ENCODE data around the gene SOX4.

DNA sequence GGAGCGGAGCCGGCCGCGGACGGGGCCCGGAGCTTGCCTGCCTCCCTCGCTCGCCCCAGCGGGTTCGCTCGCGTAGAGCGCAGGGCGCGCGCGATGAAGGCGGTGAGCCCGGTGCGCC, 351 bp downstream of the ID4 start:
- PRO-cap, result no peak

DNA sequence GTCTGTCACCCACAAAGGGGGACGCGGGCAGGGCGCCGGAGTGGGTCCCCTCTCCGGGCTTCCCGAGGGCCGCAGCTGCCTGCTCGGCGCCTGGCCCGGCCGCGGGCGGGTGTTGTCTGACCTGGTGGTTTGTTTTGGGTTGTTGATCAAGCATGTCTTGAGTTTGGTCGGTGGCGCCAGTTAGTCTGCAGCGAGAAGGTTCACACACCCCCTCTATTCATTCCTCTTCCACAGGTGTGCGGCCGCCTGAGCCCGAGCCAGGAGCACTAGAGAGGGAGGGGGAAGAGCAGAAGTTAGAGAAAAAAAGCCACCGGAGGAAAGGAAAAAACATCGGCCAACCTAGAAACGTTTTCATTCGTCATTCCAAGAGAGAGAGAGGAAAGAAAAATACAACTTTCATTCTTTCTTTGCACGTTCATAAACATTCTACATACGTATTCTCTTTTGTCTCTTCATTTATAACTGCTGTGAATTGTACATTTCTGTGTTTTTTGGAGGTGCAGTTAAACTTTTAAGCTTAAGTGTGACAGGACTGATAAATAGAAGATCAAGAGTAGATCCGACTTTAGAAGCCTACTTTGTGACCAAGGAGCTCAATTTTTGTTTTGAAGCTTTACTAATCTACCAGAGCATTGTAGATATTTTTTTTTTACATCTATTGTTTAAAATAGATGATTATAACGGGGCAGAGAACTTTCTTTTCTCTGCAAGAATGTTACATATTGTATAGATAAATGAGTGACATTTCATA, 2.0 kb downstream of the ID4 start:
- PRO-cap, result no peak

DNA sequence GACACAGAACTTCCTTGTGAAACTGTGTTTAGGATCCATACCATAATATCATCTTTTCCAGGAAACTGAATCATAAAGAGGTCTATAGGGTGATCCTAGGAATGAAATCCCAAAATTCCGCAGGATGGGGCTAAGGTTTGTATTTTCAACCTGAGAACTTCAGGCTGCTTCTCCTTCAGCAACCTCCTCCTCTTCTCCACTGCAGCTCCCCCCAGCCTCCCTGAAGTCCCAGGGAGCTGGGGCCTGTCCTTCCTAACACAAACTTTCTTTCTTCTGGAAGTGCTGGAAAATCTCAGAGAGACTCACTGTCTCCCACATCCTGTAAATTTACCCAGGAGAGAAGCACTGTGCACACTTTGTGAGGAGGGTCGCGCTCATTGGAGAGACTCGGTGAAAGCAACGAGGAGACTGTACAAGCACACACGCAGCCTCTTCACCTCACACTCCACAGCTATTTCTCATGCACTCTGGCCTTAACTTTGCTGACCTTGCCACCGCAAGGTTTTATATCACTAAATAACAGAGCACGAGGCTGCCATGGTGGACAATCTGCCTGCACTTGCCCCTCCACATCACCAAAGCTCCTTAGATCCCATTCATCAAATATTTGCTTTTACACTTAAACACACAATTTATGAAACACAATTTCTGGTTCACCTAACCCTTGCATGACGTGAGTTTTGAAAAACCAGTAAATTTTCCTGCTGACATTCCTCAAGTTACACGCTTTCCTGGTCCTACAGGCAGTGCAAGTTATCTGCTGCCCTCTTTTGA, 14.3 kb downstream of the ID4 start:
- PRO-cap, result no peak

DNA sequence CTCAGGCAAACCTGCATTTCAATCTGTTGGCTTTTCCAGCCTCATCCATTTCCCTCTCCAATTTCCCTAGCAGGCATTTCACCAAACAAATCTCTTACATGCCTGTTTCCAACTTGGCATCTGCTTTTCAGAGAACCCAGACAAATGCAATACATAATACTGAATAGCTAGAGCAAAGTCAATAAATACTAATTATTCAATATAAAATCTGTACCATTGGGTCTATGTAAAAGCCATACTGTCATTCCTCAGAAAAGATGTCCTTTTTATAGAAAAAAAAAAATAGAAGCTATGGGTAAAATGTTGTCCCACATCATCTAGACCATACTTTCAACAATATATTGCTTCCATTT, 78.2 kb downstream of the MBOAT1 start:
- PRO-cap, result no peak

DNA sequence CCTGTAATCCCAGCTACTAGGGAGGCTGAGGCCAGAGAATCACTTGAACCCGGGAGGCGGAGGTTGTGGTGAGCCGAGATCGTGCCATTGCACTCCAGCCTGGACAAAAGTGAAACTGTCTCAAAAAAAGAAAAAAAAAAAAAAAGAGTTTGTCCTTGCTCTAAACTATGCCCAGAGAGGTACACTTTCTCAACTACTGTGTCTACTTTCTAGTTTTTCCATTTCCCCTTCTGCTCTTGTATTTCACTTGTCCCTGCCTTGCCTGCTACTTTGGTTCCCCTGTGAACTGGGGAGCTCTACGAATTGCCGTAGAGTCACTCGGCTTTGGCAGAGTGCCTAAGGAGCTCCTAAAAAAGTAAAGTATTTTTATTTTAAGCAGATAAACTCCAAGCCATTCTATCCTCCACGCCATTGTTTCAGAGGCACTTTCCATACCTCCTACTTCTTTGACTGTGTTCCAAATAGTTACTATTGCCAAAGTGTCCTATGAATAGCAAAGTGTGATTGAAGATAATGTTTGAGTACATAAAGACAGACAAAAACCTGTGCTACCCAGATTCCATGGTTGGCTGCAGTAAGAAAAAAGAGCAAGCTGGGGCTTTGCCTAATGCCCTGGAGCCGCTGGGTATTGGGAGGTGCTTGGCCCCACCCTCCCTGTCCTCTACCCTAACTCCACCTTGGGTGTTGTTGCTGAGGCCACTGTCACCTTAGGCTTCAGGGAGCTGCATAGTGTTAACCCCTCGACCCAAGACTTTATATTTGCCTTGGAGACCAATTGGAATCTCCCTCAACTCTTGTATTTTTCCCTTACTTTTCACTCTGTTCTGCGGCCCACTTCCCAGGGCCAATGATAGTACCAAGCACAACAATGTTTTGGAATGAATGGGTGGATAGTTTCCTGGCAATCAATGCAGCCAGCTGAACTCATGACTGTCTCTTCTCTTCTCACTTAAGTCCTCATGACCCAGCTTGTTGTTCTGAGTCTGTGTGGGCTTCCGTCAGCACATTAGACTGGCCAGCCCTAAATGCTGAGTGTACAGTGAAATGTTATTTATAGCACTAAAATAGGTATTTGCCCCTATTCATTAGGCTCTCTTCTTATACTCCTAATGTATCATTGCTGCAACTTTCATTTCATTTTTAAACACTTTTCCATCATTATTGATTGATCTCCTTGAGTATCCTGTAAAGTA, 5.3 kb upstream of the MBOAT1 start:
- PRO-cap, result no peak

DNA sequence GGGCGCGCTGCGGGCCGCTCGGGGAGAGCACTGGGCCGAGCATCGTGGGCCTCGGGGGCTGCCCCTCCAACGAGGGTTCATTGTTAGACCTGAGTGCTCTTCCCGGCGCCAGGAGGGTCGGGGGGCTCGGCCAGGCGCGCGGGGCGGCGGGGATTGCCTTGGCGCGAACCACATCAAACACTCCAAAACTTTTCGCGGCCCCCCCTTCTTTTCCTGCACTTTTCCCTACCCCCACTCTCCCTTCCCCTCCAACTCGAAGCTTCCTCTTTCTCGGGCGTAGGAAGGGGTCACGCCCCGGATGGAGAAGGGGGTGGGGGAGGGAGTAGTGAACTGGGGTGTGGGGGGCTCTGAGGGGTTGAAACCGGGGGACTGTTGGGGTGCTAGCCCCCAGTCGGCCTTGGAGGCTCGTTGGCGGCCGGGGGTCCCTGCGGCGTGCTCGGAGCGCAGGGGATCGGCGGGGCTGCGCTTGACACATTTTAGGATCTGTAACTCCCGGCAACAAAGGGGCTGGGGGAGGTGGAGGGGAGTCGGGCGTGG, 1.1 kb downstream of the E2F3 start:
- PRO-cap, result no peak

DNA sequence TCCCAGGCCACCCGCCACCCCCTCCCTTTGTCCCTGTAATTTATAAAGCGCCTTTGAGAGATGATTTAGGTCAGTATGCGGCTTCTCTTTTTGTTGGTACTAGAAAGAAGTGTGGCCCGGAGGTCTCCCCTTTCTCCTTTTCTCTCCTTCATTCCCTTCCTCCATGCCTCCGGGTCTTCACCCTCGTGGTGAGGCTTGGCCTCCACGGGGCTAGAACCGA, 2.4 kb downstream of the E2F3 start:
- PRO-cap, result no peak

DNA sequence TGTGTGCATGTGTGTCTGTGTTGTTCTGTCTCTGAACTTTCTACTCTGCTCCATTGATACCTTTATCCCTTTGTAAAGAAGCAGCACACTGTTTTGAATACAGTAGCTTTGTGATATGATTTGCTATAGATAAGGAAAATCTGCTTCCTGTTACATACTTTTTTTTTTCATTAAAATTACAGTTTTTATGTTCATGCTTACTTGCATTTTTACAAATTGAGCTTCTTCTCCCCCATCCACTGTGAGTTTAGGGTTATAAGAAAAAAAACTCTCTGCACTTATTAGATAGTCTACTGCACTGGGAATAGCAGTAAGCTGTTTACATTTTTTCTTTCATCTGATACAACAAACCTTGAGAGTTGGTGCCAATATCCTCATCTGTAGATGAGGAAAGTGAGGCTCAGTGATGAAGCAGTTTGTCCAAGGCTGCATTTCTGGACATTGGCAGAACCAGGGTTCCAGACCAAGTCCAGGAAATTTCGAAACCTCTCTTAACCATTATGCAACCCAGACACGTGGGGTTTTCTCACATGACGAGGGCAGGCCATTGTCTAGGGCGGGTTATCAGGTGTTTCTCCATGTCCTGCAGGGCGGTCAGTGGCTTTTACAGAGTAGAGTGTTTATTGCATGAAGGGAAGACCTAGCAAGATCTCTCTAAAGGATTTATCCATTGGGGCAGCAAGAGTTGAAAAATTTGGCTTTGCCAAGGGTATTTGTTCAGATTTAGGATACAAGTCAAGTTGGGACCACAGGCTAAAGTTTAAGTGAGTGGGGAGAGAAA, 22.9 kb downstream of the E2F3 start:
- PRO-cap, result no peak

DNA sequence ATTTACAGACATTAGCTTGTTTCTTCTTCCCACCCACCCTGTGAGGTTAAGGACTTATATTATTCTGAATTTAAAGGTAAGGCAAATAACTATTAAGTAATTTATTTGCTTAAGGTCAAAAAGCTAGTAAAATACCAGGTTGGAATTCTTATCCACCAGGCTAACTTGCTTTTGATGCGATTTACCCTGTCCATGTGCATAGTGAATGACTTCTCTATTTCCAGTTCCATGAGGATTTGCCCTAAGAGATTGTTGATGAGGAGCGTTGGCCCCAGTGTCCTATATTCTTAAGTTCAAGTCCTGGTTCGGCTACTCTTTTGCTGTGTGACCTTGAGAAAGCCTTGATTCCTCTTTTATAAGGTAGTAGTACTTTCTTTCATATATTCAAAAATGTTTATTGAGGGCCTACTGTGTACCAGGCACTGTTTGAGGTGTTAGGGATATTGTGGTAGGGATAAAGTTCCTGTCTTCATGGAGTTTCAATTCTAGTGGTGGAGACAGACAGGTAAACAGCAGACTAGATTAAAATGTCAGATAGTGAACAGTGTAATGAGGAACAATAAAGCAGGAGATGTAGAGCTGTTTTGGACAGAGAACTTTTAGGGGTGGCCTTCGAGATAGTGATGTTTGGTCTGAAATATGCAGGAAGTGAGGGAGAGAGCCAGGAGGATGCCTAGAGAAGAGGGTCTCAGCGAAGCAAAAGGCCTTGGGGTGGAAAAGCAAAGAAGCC, 286.3 kb downstream of the CDKAL1 start:
- PRO-cap, result no peak

DNA sequence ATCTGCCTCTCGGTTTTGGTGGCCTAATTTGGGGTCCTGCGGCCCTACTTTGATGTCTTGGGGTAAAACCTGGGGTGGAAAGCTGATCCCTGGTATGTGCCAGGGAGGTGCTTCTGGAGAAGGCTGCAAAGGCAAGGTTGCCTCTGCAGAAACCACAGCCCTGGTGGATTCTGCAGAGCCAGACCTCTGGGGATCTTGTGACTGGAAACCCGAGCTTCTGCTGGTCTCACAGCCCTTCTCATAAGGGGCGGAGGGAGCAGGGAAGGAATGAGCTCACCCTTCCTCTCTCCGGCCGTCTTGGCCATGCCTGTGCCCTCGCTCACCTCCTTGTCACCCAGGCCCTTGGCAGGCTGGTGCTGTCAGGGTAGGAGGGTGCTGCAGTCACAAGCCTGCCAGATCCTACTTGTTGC, 245.2 kb upstream of the SOX4 start:
- PRO-cap, result no peak

DNA sequence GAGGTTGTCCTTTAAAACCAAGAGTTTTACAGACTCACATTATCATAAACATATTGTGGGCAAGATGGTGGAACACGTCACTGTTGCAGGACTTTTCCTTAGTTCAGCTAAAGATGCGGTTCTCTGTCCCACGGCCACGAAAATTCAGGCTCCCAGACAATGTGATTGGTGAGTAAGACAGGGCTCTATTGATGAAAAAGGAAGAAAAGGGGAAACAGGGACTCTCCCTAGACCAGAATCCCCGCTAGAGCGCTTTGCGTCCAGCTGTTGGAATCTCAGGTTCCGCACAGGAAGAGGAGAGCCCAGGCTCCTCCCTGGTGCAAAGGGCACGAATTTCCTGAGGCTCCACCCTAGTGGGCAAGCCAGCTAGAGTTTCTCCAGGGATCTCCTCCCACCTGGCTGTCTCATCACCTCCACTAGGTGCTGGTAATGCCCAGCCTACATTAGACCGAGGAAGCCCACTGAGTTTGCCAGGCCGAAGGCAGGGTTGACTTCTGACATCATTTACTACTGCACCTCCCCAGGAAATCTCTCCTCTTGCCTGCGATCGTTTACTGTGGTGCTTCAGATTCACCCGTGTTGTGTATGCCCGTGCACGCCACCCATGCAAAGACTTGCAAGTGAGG, 135.9 kb upstream of the SOX4 start:
- PRO-cap, result no peak

DNA sequence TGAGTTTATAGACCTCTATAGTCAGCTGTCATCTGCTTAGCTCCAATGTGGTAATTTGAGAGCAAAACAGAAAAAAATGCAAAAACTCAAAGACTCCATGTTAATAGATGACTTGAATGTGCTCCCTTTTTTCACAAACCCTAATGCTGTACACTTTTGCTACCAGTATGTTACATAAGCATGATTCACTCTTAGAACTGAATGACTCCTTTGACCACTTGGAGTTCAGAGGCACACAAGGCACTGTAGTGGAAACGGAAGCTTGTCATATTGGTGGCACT, 55.2 kb upstream of the SOX4 start:
- PRO-cap, result no peak

- PRO-cap, result bidirectional peak, plus-strand start at chr6:21593751, minus-strand start at chr6:21593567
These were observed at the start of gene SOX4 for GRCh38 chr6:21593656-21594128. Gene SOX4 (plus strand): TSS chr6:21593751.

DNA sequence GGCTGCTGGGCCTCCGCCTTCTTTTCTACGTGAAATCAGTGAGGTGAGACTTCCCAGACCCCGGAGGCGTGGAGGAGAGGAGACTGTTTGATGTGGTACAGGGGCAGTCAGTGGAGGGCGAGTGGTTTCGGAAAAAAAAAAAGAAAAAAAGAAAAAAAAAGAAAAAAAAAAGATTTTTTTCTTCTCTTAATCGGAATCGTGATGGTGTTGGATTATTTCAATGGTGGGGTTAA, 3.2 kb downstream of the SOX4 start:
- PRO-cap, result no peak

- PRO-cap, result no peak
These were observed 3.4 kb downstream of the SOX4 start for GRCh38 chr6:21597064-21597290.

GRCh38 chr6:21844907-21845527, 251.5 kb downstream of the SOX4 start:
- PRO-cap, result no peak

GRCh38 chr6:21997521-21998394, 299.1 kb downstream of the PRL start:
- PRO-cap, result no peak

DNA sequence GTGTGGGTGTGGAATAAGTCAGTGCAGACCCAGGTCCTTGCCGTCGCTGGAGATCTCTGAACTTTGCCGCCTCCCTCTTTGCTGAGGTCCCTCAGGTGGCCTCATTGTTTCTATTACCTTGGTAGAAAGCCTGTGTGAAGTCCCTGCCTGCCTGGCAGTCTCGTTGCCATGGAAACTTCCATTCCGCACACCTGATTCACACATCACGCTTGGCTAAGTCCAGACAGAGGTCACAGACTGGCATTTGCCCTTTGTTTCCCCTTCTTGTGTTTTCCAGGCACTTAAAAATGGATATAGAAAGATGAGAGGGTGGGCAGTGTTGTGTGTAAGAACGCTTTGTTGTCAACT, 260.6 kb downstream of the PRL start:
- PRO-cap, result no peak

DNA sequence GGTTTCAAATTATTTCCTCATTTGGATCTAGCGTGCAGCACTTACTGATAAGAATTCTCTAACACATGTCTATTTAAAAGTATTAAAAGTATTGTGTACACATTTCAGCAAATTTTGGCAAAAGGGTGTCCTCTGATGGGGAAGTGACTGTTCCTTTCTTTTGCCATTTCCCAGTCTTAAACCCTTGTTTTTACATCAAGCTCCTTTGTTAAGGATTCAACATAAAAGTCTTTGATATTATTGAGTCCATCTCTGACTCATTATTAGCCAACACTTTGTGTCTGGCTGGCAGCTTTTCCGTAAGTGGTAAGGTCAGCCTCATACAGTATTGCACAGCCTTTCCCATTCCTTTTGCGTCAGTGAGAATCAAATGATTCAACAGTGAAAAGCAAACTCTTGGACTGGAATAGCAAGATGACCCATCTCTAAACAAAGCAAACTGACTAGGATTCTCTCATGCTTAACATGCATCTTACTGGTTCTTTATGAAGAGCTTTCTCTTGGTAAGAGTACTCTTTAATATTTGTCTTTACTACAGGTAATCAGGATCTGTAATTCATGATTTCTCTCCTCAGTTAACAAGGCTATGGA, 183.8 kb downstream of the PRL start:
- PRO-cap, result no peak

DNA sequence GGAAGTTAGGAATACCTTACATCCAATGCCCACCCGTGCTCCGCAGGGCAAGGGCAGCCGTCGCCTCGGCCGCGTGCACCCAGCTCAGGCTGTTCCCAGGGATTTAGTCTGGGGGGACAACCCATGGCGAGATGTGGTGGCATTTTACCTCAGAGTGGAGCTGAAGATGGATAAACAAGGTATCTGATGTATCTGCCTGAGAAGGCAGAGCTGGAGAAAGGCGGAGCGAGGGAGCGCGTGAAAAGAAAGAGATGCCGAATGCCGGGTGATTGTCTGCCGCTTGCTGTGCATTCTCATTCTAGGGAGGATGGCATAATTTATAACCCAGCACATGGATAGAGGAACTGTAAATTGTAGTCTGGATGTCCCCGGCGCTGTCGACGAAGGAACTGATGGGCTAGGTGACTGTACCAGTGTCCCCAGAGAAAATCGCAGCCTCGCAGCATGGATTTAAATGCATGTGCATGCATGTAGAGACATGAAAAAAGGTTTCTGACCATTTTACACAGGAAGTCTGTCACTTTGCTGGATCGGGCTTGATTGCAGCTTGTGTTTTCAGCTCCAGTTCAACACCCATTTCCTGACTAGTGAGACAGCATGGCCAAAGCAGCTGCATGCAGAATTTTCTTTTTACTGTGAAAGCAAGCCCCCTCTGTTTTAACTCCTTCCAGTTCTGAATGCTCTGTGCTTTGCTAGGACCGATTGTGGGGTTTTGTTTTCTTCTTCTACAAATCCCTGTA, 149.8 kb downstream of the PRL start:
- PRO-cap, result no peak